Measurements from ENCODE around the genes ZNF512B and SOX18.

DNA sequence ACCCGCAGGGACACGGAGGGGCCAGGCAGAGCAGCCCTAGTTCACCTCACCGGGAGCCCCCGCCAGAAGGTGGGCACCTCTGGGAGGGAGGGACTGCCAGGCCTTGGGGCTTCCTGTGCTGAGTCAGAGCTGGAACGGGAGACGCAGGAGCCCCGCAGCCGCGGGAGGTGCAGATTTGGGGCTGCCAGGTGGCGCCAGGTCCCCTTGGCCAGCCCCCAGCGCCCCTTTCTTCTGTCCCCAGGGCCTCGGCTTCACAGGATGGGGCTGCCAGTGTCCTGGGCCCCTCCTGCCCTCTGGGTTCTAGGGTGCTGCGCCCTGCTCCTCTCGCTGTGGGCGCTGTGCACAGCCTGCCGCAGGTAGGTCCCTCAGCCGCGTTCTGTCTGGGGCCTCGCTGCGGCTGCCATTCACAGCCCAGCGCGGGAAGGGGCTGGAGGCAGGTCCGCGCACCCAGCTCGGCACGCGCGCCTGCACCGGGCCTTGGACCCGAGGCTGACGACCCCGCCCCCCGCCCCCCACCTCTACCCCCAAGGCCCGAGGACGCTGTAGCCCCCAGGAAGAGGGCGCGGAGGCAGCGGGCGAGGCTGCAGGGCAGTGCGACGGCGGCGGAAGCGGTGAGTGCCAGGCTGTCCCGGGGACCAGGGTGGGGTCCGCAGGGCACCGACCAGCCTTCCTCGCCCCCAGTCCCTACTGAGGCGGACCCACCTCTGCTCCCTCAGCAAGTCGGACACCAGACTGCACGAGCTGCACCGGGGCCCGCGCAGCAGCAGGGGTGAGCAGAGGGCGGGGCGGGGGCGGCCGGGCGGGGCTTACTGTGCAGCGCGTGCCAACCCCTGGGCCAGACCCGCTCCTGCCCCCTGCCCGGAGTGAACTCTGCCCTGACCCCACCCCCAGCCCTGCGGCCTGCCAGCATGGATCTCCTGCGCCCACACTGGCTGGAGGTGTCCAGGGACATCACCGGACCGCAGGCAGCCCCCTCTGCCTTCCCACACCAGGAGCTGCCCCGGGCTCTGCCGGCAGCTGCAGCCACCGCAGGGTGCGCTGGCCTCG, 1.2 kb downstream of the LIME1 start:
- PRO-cap: no peak

DNA sequence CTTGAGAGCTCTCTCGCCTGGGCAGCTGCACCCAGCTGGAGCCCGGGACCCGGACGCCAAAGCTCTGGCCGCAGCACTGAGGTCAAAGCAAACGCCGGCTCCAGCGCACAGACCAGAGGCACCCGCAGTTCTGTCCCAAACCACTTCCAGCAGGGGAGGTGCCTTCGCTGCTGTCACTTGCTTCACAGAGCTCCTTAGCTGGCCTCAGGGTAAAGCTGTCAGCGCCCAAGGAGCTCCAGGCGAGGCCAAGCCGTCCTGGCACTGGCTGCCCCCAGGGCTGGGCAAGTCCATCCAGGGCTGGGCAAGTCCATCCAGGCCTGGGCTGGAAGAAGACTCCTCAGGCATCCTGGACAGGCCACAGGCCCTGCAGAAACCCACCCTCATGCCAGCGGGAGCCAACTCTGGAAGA, 28.0 kb downstream of the SLC2A4RG start:
- PRO-cap: no peak

DNA sequence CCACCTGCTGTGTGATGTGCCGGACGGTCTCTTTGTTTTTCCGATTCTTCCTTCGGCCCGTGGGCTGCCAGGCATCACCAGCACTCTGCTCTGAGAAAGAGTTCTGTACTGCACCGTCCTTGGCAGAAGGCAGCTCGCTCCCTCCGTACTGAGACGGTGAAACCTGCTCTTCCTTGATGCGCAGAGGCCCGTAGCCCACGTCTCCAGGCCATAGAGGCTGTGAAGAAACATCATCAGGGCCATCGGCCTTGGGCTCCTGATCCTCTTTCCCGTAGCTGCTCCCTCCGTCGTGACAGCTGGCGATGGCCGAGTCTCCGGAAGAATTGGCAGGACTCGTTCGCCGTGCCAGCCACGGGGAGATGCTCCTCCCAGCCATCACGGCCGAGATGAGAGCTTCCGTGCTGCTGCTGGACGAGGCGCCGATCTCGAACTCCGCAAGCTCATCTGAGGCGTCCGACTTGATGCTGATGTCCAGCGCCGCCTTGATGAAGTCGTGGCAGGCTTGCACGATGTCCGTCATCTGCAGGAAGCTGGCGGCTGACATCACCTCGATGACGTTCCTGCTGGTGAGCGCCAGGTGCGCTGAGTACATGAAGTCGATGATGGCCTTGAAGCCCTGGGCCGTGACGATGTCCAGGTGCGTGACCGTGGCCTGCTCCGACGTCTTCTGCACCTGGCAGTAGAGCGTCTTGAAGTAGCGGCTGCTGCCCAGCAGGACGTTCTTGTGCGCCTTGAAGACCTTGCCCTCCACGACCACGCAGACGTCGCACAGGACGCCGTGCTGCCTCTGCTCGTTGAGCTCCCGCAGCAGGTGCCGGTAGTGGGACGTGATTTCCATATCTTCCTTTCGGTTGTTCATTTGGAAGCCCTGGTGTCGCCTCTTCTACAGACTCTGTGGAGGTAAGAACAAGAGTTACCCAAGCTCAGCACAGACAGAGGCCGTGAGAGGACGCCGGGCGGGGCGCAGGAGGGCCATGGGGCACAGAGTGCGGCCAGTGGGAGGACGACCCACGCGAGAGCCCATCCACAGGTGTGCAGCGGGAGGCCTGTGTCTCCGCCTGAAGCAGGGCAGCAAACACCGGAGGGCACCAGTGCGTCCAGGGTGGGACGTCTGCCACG, 40.8 kb downstream of the ZBTB46 start:
- PRO-cap: no peak

DNA sequence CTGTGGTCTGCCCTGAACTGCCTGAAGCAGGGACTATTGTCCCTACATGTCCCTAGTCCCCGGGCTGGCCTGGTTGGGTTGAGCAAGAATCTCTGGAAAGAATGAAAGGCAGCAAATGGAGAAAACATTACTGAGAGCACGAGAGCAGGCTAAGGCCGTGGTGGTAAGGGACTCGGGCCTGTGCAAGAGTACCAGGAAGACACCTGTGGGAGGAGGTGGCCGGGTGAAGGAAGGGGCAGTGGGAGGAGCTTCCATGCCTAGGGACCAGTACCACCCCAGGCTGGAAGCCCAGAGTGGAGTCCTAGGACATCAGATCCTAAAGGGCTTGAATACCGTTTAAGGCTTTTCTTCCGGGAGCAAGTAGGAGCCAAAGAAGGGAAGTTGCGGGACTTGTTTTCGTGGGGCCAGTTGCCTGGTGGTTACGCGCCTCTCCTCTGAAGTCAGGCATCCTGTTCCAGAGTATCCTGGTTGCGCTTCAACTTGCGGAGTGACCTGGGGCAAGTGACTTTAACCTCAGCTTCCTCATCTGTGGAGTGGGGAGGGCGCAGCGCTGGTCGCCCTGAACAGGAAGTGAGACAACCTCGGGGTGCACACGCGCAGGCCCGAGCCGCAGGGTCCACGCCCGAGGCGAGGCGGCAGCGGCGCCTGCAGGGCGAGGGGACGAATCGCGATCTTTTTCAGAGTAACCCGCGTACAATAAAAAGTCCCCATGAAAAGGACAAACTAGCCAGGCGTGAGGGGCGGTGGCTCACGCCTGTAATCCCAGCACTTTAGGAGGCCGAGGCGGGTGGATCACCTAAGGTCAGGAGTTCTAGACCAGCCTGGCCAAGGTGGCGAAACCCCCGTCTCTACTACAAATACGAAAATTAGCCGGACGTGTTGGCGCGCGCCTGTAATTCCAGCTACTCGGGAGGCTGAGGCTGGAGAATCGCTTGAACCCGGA, 1.1 kb upstream of the TPD52L2 start:
- PRO-cap: bidirectional peak, plus-strand start at position 721 of the sequence, minus-strand start at position 572 of the sequence

DNA sequence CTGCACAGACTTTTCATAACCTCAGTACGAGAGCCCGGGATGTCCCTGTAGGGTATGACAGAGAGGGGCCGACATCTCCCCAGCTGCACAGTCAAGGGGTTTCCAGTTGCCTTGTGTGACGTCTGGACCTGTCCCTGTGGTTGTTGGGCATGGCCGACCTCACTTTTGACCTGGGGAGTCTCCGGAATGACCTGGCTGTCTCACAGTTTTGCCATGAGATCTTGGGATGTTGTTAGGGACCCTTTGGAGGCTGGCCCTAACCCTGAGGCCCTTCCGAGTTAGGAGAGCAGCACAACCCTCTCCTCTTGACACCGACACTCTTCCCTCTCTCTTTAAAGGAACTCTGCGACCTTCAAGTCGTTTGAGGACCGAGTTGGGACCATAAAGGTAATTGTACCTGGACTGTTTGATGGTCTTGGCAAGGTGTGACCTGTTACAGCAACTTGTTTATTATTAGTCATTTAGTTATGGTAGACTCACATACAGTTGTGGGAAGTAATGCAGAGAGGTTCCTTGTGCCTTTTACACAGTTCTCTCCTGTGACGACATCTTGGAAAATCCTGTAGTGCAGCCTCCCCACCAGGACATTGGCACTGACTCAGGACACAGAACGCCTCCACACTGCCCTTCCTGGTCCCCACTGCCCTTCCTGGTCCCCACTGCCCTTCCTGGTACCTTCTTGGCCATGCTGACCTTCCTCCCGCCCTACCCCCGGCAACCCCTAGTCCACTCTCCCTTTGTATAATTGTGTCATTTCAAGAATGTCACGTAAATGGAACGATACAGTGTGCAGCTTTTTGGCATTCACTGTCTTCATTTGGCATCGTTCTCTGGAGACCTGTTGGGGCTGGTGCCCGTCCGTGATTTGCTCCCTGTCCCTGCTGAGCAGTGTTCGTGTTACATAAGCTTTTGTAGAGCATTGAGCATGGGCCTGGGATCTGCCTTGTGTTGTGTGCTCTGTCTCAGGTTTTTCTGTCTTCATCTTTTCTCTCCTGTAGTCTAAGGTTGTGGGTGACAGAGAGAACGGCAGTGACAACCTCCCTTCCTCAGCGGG, 5.7 kb upstream of the DNAJC5 start:
- PRO-cap: no peak

DNA sequence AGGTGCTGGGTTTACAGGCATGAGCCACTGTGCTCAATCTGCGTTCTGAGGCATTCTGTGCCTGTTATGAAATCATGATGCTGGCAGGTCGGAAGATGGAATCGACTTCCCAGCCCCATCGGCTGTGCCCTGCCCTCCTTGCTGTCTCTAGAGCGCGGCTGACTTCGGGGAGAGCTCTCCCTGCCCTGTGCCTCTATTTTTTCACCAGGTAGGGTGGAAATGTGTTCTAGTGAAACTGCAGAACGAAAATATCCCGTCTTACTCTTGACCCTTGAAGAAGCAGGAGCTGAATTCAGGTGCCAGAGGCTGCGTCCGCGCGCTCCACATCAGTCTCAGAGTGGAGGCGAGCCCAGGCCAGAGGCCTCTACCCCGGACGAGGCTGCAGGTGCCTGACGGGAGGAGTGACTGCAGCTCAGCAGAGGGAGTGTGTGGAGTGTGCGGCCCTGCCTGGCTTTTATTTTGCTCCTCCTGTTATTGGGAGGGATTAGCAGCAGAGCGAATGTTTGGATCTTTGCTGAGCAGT, 6.4 kb downstream of the DNAJC5 start:
- PRO-cap: no peak

DNA sequence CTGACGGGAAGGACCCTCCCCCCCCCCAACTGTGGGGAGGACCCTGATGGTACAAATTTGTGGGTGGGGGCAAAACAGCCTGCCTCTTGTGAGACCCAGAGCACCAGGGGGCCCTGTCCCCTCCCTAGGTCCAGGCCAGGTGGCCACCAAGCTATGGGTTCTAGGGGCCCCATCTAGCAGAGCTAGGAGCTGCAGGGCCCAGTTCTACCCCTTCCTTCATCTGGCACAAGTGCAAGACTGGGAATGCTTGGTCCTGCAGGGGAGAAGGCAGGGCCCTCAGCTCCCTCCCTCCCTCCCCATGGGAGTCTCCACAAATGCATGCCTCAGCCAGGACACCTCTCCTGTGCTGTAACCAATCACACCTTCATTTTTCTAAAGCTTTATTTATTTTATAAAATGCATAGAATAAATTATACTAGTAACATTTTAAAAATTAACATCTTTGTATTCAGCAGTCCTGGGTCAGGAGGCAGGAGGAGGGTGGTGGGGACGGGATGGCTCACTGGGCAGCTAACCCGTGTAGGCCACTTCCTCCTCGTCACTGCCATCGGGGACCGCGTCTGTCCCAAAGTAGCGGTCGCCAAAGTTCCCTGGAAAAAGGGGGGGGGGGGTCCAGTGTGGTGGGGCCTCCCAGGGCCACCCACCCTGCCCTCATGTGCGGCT, 16.6 kb downstream of the UCKL1 start:
- PRO-cap: no peak

GRCh38 chr20:63940129-63940913, 15.9 kb downstream of the UCKL1 start:
- PRO-cap: no peak

- PRO-cap: no peak
Measured at GRCh38 chr20:63948119-63948497, 8.1 kb downstream of the UCKL1 start.

DNA sequence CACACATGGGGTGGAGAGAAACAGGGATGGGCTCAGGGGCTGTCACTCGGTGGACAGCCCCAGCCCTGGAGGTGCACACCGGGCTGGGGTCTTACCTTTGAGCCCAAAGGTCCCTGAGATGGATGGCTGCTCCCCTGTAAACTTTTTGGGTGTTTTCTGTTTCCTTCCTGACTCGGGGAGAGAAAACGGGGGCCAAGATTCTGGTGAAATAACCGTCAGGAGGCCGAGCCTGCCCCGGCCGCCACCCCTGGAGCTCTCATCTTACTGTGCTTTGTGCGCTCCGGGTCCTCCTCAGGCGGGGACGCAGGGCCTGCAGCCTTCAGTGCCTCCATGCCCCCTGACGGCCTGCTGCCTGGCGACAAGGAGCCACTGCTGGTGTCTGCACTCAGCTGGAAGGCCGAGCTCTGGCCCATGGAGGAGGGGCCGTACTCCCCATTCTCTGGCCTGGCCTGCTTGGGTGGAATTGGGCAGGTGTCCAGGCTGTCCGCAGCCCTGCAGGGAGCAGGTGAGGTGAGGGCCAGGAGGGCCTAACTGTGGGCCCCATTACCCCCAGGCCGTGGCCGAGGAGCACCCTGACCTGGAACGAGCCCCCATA, 5.4 kb downstream of the ZNF512B start:
- PRO-cap: no peak

GRCh38 chr20:63969477-63970412, at the start of gene ZNF512B:
Gene ZNF512B, minus strand, starts transcription at chr20:63969930.
- PRO-cap: bidirectional peak, plus-strand start at chr20:63970095, minus-strand start at chr20:63969948

GRCh38 chr20:64049056-64050159, at the start of gene SOX18:
Gene SOX18, minus strand, starts transcription at chr20:64049639.
- PRO-cap: bidirectional peak, plus-strand start at chr20:64049847, minus-strand start at chr20:64049639; unidirectional peak, plus-strand start at chr20:64050045

- PRO-cap: bidirectional peak, plus-strand start at chr20:64050786, minus-strand start at chr20:64050615
Measured at GRCh38 chr20:64050378-64050911, 1.0 kb upstream of the SOX18 start.

- PRO-cap: unidirectional peak, minus-strand start at chr20:64233000
Measured at GRCh38 chr20:64232878-64233125, 22.7 kb upstream of the PCMTD2 start.

- PRO-cap: no peak
Measured at GRCh38 chr20:64260987-64261670, 5.6 kb downstream of the PCMTD2 start.

Measured in bile duct (tissue), 1 donor.